H1 (cell line): ENCODE measurements around a stretch of chr5.

- RRBS = no CpG with 5 or more reads among the region's 2 CpGs
CAGE:
- cytosol, long polyA plus RNA = no peak
- long polyA plus RNA = no peak
- nucleus, long polyA plus RNA = no peak
Observed at GRCh38 chr5:40652462-40652912, 27.2 kb upstream of the PTGER4 start.

- RRBS = no CpG with 5 or more reads among the region's 5 CpGs
CAGE:
- cytosol, long polyA plus RNA = no peak
- long polyA plus RNA = no peak
- nucleus, long polyA plus RNA = no peak
Observed at GRCh38 chr5:40675758-40676170, 4.0 kb upstream of the PTGER4 start.

DNA sequence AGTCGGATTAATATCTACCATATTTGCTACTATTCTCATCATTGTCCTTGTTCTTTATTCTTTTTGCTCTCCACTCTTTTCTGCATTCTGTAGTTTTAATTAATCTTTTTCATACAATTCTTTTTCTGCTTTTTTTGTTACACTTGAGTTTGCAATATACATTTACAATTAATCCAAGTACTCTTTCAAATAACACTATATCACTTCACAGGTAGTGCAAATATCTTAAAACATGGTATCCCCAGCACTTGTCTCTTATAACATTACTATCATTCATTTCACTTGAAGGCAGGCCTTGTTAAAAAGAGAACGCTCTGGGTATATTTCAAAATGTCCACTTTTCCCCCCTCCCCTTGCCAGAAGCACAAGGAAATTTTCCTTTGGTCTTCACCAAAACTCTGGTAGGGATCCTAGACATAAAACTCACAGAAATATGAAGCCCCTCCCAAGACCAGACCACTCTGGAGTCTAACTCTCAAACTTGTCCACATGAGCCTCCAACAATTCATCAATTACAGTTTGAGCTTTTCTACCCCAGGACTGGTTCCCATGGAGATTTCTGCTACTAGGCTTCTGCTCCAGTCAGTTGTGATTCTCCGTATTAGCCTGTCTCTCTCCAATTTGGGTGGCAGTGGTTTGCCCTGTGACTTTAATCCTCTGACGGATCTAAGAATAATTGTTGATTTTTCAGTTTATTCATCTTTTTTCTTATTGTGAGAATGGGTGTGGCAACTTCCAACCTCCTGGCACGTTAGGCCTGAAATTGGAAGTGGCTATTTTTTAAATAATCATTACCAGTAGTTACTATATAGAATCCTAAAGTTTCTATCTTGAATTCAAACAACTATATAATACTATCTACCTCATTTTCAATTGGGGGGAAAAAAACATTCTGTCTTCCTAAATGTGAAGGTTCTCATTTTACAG lies 47.0 kb downstream of the OXCT1 start:
- RRBS = no CpG with 5 or more reads among the region's 5 CpGs
CAGE:
- cytosol, long polyA plus RNA = no peak
- long polyA plus RNA = no peak
- nucleus, long polyA plus RNA = no peak

GRCh38 chr5:41921844-41922372 lies 3.2 kb upstream of the FBXO4 start:
- RRBS = no CpG with 5 or more reads among the region's 1 CpG
CAGE:
- cytosol, long polyA plus RNA = no peak
- long polyA plus RNA = no peak
- nucleus, long polyA plus RNA = no peak

- RRBS = no CpG with 5 or more reads among the region's 2 CpGs
CAGE:
- cytosol, long polyA plus RNA = no peak
- long polyA plus RNA = no peak
- nucleus, long polyA plus RNA = no peak
Observed at GRCh38 chr5:42551785-42552361, 128.6 kb downstream of the GHR start.

GRCh38 chr5:42557664-42558213 lies 134.5 kb downstream of the GHR start:
- RRBS = no CpG with 5 or more reads among the region's 2 CpGs
CAGE:
- cytosol, long polyA plus RNA = no peak
- long polyA plus RNA = no peak
- nucleus, long polyA plus RNA = no peak

- RRBS = no CpG with 5 or more reads among the region's 10 CpGs
CAGE:
- cytosol, long polyA plus RNA = no peak
- long polyA plus RNA = no peak
- nucleus, long polyA plus RNA = no peak
Observed at GRCh38 chr5:42581776-42582614, 158.8 kb downstream of the GHR start.

GRCh38 chr5:42734426-42735150 lies 22.0 kb upstream of the CCDC152 start:
- RRBS = no CpG with 5 or more reads among the region's 30 CpGs
CAGE:
- cytosol, long polyA plus RNA = no peak
- long polyA plus RNA = no peak
- nucleus, long polyA plus RNA = no peak

GRCh38 chr5:42798712-42799004 lies 13.0 kb downstream of the SELENOP start:
- RRBS = no CpG with 5 or more reads among the region's 3 CpGs
CAGE:
- cytosol, long polyA plus RNA = no peak
- long polyA plus RNA = no peak
- nucleus, long polyA plus RNA = no peak

DNA sequence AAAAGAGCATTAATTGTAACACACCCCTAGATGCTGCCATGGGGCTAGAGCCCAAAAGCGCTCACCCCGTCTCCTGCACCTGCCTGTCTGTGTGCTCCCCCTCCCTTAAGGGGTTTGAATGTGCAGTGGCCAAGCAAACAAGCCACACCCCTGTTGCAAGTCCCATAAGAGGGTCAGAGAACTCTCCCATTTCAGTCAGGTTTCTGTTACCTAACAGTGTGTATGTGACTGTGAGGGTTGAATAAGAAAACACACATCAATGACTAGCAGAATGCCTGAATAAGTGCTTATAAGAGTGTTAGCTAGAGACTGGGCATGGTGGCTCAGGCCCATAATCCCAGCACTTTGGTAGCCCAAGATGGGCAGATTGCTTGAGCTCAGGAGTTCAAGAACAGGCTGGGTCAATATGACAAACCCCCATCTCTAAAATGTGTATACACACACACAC lies 14.1 kb upstream of the SELENOP start:
- RRBS = no CpG with 5 or more reads among the region's 2 CpGs
CAGE:
- cytosol, long polyA plus RNA = no peak
- long polyA plus RNA = no peak
- nucleus, long polyA plus RNA = no peak

DNA sequence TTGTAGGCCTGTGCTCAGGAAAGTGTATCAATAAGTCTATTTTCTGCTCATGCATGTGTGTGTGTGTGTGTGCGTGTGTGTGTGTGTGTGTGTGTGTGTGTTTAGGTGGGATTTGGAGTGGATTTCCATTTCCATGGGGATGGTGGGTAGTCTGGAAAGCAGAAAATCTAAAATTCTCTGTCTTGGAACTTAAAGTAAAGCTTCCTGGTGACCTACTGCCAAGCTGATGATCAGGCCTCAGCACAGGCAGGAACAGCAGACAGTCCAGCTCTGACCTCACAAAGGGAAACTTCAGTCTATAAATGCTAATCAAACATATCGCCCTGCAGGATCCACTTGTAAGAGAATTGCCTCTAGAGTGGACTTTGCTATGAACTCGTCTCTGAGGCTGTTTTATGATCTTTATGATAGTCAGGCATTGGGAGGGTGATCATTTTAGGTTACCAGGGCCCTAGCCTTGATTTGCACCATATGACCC lies 67.5 kb upstream of the SELENOP start:
- RRBS = no CpG with 5 or more reads among the region's 3 CpGs
CAGE:
- cytosol, long polyA plus RNA = no peak
- long polyA plus RNA = no peak
- nucleus, long polyA plus RNA = no peak

DNA sequence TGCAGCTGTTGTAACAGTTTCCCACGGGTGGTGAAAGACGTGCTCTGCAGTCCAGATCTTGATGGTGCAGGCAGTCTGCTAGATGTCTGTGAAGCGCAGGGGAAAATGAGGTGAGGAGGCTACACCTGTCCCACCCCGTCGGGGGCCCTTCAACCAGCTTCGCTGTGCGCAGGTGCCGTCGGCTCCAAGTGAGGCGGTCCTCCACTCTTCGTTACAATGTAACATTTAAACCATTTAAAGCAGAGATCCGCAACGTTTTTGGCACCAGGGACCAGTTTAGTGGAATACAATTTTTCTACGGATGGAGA lies 96.9 kb upstream of the SELENOP start:
- RRBS = no CpG with 5 or more reads among the region's 14 CpGs
CAGE:
- cytosol, long polyA plus RNA = no peak
- long polyA plus RNA = no peak
- nucleus, long polyA plus RNA = no peak

DNA sequence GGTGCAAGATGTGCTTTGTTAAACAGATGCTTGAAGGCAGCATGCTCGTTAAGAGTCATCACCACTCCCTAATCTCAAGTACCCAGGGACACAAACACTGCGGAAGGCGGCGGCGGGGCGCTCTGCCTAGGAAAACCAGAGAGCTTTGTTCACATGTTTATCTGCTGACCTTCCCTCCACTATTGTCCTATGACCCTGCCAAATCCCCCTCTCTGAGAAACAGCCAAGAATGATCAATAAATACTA lies 58.1 kb downstream of the ANXA2R start:
- RRBS = no CpG with 5 or more reads among the region's 6 CpGs
CAGE:
- cytosol, long polyA plus RNA = no peak
- long polyA plus RNA = no peak
- nucleus, long polyA plus RNA = no peak

GRCh38 chr5:42991791-42992480 lies 48.2 kb downstream of the ANXA2R start:
- RRBS = 2% methylated on average over 21 of the region's 46 CpGs
CAGE:
- cytosol, long polyA plus RNA = no peak
- long polyA plus RNA = no peak
- nucleus, long polyA plus RNA = no peak

DNA sequence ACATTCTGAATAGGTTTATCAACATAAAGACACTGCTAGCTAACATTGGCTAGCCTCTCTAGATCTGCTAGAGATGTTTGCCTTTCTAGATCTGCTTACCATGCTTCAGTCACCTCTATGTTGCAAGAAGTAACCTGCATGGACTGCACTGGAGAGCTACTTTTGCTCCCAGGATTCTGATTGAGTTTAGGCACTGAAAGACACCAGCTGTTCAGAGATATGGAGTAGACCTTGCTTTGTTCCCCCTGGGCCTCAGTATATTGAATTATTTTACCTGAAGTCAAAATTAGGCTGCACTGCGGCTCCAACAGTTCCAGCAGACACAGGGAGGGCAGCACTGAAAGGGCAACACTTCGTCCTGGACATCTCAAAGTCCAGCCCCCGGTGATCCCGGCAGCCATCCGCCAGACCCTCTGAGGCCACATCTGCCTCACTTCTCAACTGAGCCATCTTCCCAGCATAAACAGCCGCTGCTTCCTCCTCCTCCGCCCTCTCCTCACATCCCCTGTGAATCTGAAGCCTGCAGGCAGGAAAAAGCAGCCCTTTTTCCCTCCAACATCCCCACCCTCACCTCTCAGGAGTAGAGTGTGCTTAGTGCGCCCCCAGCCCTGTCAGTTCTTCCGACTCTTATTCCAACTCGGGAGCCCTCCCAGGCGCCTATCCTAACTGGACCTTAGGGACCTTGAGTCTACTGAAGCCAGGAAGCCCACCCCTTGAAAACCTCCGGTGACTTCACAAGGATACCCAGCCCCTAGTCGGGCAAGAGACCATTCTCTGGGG lies 30.2 kb downstream of the ANXA2R start:
- RRBS = no CpG with 5 or more reads among the region's 13 CpGs
CAGE:
- cytosol, long polyA plus RNA = no peak
- long polyA plus RNA = no peak
- nucleus, long polyA plus RNA = no peak

DNA sequence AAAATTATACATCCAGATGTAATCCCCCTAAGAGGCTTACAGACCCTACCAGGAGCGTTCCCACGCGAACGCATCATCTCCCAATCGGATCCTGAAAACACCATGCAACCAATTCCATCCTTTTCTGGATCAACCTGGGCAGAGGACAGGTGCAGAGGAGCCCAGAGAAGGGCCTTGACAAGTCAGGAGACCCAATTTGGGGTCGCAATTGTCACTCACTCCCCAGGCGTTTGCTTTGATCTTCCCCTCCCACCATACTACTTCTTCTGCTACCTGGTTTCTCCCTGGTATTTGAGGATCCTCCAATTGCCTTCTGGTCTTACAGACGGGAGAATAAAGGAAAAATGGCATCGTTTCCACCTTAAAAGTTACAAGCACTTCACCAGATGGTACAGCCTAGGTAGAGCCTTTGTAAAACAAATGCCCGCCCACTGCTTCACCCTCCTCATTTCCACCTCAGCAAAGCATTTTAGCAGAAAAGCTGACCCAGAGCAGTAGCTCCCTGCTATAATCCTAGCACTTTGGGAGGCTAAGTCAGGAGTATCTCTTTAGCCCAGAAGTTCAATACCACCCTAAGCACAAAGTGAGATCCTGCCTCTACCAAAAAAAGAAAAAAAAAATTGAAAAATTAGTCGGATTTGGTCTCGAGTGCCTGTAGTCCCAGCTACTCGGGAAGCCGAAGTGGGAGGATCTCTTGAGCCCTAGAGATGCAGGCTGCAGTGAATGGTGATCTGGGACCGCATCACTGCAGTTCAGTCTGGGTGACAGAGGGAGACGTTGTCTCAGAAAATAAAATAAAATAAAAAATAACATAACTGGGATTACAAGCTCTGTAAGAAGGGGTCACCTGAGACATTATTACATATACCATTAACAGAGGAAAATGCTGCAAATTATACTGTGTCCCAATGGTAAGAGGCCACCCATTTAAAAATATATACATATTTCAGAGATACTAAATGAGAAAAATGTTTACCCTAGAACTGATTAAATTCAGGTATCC lies 5.2 kb upstream of the ANXA2R start:
- RRBS = no CpG with 5 or more reads among the region's 16 CpGs
CAGE:
- cytosol, long polyA plus RNA = no peak
- long polyA plus RNA = no peak
- nucleus, long polyA plus RNA = no peak

- RRBS = no CpG with 5 or more reads among the region's 27 CpGs
CAGE:
- cytosol, long polyA plus RNA = no peak
- long polyA plus RNA = no peak
- nucleus, long polyA plus RNA = no peak
Observed at GRCh38 chr5:43313525-43314115, 408 bp upstream of the HMGCS1 start.

DNA sequence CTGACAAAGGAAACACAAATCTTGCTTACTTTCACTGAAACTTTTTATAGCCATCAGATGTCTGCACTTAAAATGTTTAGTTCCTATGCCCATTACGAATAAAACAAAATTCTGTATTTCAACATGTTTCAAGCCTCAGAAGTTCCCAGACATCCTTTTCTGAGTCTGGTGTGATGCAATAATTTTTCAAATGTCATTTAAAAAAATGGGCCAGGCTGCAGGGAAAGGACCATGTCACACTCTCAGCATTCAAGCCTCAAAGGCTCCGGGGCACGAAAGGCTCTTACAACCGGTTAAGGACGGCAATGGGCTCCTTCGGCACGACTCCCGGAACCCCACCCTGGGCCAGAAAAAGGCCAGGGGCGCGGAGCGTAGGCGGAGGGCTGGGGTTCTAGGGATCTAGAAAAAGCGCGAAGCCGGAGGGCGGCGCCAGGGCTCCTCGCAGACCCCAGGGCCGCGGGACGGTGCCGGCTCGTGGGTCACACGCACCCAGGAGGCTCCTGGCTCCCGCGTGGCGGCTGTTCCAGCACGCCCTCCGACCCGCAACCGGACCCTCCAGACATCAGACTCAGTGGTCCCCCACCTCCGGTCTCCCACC lies 414 bp downstream of the TMEM267 start:
- RRBS = under 1% methylated on average over 19 of the region's 32 CpGs
CAGE:
- cytosol, long polyA plus RNA = no peak
- long polyA plus RNA = no peak
- nucleus, long polyA plus RNA = no peak

DNA sequence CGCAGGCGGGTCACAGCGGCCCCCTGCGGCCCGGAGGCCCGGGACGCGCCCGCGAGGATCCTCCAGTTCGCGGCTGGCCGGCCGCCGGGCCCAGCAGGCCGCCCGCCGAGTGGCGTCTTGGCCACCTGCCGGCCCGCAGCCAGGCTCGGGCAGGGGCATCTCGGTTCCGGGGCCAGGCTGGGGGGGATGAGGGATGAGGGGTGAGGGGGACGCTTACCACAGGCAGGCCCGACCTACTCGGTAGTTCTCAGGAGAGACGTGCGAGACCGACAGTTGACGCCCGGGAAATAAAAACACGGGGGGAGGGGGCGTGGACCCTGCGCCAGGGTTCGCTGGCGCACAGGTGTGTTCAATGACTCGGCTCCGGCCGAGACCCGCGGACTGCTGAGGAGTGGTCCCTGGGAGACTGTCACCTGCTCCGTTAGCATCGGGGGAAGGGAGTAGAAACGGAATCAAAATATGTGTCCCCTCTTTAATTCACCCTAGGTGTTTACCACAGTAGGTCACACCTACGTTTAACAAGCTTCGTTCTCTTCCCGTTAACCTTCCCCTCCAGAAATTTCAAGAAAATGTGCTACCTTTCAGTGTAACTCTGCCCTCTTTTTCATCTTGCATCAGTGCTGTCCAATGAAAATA lies 364 bp upstream of the PAIP1 start:
- RRBS = 1% methylated on average over 30 of the region's 48 CpGs
CAGE:
- cytosol, long polyA plus RNA = no peak
- long polyA plus RNA = no peak
- nucleus, long polyA plus RNA = no peak

DNA sequence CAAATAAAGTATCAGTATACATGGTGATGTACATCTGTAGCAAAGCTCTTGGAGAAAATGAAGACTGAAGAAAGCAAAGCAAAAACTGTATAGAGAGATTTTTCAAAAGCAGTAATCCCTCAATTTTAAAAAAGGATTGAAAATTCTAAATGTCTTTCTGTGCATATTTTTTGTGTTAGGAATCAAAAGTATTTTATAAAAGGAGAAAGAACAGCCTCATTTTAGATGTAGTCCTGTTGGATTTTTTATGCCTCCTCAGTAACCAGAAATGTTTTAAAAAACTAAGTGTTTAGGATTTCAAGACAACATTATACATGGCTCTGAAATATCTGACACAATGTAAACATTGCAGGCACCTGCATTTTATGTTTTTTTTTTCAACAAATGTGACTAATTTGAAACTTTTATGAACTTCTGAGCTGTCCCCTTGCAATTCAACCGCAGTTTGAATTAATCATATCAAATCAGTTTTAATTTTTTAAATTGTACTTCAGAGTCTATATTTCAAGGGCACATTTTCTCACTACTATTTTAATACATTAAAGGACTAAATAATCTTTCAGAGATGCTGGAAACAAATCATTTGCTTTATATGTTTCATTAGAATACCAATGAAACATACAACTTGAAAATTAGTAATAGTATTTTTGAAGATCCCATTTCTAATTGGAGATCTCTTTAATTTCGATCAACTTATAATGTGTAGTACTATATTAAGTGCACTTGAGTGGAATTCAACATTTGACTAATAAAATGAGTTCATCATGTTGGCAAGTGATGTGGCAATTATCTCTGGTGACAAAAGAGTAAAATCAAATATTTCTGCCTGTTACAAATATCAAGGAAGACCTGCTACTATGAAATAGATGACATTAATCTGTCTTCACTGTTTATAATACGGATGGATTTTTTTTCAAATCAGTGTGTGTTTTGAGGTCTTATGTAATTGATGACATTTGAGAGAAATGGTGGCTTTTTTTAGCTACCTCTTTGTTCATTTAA lies 101.8 kb downstream of the NNT start:
- RRBS = no CpG with 5 or more reads among the region's 3 CpGs
CAGE:
- cytosol, long polyA plus RNA = no peak
- long polyA plus RNA = no peak
- nucleus, long polyA plus RNA = start-site peak on the plus strand centred at position 380 of the sequence, 60 bp wide, 11 reads